ENCODE measurements around a stretch of chr17.

- PRO-cap: no peak
- RRBS: no CpG with 5 or more reads among the region's 5 CpGs
Observed at GRCh38 chr17:74468862-74469379, 2.5 kb downstream of the CD300A start.

GRCh38 chr17:74532057-74532766 lies 937 bp upstream of the CD300LB start:
- PRO-cap: no peak
- RRBS: no CpG with 5 or more reads among the region's 17 CpGs

DNA sequence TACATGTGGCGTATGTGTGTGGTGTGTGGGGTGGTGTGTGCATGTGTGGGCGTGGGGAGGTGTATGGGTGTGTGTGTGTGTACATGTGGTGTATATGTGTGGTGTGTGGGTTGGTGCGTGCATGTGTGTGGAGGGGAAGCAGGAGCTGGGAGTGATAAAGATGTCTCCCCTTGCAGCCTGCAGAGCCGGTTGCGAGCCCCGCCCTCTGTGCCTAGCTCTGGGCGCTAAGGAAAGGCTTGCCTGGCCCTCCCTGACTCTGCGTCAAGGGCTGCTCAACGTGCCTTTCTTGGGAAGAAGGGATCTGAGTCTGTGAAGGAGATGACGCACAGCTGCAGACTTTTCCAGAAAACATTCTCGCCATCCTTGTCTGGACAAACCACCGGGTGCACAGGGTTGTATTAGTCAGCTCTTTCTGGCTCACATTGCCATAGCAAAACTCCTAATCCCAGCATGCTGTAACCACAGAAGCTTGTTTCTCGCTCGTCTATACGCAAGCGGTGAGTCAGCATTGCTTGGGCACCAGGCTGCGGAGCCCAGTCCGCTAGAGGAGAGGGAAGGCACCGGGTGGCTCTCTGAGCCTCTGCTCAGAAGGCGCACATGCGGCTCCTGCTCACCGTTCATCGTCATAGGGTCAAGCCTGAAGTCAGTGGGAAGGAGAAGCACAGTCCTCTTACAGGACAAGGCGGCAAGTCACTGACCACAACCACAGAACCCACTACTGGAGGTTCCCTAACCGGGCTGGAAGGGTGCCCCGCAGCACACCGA lies 22.7 kb downstream of the CD300LD start:
- PRO-cap: bidirectional peak, plus-strand start at position 536 of the sequence, minus-strand start at position 204 of the sequence
- RRBS: no CpG with 5 or more reads among the region's 27 CpGs

DNA sequence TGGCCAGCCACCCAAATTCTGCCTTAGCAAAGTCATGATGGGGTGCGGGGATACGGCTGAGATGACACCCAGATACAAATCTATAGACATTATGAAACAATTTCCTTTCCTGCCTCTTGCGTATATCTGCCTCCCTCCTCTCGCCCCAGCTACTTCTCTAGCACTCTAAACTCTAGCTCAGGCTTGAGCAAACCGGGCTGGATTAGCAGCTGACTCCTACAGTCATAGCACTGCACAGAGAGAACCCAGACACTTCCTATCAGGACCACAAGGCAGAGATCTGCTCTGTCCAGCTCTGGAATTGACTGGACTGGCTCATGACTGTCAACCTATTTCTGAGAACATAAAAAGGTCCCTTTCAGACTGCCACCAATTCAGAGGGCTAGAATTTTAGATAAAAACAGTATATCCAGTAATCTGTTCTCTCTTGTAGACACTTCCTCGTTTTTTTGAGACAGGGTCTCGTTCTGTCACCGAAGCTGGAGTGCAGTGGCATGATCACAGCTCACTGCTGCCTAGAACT lies 22.2 kb downstream of the CD300LF start:
- PRO-cap: no peak
- RRBS: no CpG with 5 or more reads among the region's 8 CpGs

- PRO-cap: no peak
- RRBS: no CpG with 5 or more reads among the region's 10 CpGs
Observed at GRCh38 chr17:74834121-74834407, 25.6 kb downstream of the GRIN2C start.

DNA sequence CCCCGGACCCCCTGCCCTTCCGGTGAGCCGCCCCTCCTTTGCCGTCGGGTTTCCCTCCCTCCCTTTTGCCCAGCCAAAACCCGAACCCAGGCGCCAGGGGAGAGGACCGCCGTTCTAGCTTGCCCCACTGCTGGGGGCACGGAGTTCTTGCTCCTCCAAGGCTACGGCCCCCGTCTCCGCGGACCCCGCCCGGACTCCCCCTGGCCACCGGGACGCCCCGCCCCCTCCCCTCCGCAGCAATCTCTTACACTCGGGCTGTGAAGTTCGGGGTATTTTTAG lies 250 bp downstream of the GRIN2C start:
- PRO-cap: no peak
- RRBS: 27% methylated on average over 6 of the region's 22 CpGs

GRCh38 chr17:74883082-74883837 lies 10.2 kb downstream of the FADS6 start:
- PRO-cap: no peak
- RRBS: no CpG with 5 or more reads among the region's 20 CpGs

DNA sequence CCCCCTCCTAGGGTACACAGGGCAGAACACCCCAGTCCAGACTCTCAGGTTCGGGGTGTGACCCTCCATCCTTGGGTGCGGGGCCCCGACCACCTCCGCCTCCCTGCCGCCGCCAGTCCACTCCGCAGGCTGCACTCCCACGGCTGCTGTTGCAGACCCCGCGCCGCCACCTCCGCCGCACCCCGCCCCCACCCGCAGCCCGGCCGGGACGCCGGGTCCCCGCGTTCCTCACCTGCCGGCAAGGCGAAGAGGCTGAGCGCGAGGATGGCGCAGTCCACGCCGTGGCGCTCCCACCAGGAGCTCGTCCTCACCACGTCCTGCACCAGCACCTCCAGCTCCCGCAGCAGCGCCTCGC lies 336 bp downstream of the FADS6 start:
- PRO-cap: no peak
- RRBS: no CpG with 5 or more reads among the region's 34 CpGs

DNA sequence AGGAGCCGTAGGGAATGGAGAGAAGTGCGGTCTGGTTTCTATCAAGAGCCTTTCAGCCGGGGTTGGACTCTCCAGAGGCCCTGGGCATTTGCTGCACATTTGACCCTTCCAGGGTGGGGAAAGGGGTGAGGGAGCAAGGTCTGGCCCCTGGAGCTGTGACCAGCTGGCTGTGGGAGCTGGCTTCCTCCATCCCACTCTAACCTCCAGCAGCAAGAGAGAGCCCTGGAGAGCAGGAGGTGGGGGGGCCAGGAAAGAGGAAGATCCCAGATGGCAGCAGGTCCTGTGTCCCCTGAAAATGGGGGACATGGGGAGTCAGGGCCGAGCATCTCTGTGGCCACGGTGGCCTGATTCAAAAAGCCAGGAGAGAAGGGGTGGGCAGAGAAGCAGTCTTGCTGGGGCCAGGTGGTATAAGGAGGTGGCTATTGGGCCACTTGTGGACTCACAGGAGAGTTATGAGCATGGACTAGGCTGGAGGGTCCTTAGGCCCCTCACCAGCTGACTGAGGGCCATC lies 1.1 kb downstream of the HID1 start:
- PRO-cap: no peak
- RRBS: no CpG with 5 or more reads among the region's 5 CpGs

- PRO-cap: bidirectional peak, plus-strand start at chr17:74972332, minus-strand start at chr17:74972140
- RRBS: 5% methylated on average over 16 of the region's 50 CpGs
Observed at GRCh38 chr17:74971870-74972548, 550 bp downstream of the HID1 start.

DNA sequence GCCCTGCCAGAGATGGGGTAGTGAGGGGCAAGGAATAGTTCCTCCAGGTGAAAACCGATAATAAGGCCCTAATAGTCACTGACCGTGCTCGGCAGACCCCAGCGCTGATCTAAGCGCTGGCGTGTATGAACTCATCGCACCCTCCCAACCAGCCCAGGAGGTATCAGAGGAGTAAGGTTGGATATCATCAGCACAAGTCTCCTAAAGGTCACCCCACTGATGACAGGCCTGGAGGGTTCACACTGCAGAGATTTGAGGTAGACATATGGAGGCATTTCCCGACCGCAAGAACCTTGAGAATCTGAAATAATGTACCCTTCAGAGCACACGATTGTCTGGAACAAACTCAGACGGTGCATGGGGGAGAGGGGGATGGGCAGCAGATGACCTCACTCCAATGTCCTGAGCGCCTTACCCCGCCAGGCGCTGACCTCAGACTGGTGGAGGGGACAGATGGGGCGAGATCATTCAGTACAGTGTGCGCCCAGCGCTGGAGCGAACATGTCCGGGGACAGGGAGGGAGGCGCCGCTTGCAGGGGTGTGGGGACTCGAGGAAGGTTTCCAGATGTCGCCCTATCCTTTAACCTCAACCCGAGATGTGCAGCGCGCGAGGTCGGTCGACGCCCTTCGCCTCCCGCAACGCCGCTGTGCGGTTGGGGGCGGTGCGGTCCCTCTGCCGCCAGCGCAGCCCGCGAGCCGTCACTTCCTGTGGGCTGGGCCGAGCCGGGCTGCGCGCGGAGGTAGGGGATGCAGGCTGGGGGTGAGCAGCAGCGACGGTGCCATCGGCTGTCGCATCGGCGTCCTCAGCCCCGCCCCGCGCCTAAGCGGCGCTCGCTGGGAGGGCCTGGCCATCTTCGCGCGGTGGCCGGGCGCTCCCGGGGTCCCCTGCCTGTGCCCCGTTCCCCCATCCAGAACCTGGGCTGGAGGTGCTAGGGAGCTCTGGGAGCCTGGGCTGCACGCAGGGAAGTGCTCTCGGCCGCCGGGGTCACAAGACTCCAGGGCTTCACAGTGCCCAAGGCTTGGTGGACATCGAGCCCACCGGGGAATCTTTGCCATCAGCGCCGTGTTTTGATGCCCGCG lies 5.4 kb upstream of the CDR2L start:
- PRO-cap: bidirectional peak, plus-strand start at position 435 of the sequence, minus-strand start at position 439 of the sequence; bidirectional peak, plus-strand start at position 709 of the sequence, minus-strand start at position 649 of the sequence
- RRBS: 28% methylated on average over 3 of the region's 76 CpGs

DNA sequence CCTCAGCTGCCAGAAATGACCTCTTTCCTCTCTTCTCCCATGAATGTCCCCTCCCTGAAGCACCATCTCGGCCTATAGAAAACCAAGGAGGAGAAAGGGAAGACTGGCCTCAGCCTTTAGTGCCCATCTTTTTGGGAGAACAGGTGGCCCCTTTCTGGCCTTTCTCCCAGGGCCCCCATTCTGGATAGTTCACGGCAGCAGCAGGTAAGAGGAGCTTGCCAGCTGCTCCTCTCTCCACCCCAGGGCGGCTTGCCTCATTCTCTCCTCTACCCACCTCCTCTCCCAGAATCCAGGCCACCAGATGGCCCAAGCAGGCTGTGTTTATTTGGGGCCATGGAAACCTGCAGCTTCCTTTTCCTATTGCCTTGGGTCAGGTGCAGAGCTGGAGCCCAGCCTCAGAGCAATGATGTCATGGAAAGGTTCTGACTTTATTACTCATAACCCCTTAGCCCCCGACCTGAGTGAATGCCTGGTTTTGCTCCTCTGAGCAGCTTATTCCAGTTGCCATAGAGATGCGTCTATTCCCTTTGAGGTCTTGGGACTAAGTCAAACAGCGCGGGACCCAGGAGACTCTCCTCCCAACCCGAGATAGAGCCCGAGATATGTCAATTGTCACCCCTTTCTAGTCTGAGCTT lies 1.5 kb upstream of the MRPL58 start:
- PRO-cap: no peak
- RRBS: no CpG with 5 or more reads among the region's 9 CpGs

DNA sequence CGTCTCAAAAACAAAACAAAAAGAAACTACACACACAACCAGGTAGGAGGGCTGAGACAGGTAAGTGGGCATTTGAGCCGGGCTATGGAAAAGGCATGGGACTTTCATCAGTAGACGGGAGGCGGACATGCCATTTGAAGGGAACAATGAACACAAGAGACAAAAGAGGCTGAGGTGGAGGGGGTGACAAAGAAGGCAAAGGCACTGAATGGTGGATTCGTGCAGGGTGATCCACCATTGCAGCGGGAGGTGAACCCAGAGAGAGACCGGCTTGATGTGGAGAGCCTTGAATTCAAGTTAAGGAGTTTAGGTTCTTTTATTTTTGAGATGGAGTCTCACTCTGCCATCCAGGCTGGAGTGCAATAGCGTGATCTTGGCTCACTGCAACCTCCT lies 9.4 kb downstream of the MRPL58 start:
- PRO-cap: no peak
- RRBS: no CpG with 5 or more reads among the region's 8 CpGs

DNA sequence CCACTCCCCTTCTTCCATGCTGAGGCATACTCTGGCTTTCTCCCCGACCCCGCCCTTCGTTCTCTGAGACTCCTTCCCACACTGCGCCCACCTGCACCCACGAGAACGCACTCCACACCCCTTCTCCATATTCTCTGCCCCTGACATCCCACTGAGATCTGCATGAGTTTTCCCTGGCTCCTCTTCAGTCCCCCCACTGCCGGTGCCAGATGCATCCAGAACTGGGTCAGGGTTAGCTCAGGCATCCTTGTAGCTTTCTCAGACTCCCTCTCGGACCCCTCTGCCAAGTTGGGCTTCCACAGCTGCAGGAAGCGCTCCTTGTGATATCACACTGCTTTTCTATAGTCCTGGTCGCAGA lies 709 bp downstream of the KCTD2 start:
- PRO-cap: bidirectional peak, plus-strand start at position 65 of the sequence, minus-strand start at position 65 of the sequence
- RRBS: no CpG with 5 or more reads among the region's 10 CpGs

DNA sequence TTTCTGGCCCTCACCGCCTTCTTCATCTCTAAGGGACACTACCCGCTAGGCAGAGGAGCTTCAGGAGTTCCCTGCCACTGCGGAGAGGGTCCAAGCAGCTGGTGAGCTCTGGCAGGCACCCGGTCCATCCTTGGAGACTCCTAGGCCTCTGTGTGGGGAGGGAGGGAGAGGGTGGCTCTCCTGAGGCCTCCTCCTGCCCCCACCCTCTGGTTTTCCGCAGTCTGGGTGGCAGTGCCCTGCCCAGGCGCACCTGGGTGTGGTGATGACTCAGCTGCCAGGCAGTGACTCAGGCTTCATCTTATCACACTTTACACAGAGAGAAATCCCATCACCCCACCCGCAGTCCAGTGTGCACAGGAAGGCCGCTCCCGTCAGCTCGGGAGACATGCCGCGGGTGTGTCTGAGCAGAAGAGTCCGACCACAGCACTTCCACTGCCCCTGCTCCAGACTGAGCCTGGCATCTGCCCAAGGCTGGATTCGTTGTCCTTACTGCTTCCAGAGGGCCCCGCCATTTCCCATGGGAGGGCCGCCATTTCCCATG lies 7.3 kb downstream of the NT5C start:
- PRO-cap: bidirectional peak, plus-strand start at position 347 of the sequence, minus-strand start at position 154 of the sequence
- RRBS: no CpG with 5 or more reads among the region's 16 CpGs

- PRO-cap: no peak
- RRBS: no CpG with 5 or more reads among the region's 25 CpGs
Observed at GRCh38 chr17:75130026-75130631, 1.4 kb downstream of the NT5C start.

DNA sequence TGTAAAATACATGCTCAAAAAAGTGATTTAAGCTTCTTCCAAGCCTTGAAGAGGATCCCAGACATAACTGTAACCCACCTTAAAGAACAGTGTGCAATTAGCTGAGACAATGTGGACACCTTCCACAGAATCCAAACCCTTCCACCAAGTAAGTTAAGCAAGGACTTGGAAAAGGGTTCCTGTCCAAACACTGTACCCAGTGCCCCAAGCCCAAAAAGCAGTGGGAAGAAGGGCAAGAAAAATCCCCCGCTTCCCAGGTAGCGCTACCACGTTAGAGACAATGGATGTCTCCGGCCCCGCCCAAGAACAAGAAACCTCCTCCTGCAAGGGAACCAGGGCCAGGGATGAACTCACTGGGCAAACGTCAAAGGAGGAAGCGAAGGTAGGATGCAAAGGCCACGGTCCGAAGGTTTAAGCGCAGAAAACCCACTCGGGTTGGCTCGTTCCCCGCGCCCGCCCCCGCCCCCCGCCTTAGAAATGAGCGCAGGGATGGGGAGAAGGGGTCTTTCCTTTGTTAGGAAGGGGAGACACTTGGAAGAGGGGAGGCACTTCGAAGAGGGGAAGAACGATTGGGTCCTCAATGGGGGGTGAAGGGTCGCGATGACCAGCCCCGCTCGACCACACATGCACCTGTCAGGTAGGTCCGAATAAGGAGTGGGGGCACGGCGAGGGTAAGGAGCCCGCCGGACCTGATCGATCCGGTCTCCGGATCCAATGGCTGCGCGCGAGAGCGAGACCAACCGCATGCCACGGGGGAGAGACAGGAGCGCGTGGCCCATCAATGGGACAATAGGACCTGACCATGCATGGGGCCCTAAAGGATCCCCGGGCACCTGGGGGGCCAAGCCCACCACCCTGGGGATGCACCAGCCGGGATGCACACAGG lies 929 bp downstream of the JPT1 start:
- PRO-cap: bidirectional peak, plus-strand start at position 360 of the sequence, minus-strand start at position 308 of the sequence
- RRBS: 2% methylated on average over 2 of the region's 42 CpGs

DNA sequence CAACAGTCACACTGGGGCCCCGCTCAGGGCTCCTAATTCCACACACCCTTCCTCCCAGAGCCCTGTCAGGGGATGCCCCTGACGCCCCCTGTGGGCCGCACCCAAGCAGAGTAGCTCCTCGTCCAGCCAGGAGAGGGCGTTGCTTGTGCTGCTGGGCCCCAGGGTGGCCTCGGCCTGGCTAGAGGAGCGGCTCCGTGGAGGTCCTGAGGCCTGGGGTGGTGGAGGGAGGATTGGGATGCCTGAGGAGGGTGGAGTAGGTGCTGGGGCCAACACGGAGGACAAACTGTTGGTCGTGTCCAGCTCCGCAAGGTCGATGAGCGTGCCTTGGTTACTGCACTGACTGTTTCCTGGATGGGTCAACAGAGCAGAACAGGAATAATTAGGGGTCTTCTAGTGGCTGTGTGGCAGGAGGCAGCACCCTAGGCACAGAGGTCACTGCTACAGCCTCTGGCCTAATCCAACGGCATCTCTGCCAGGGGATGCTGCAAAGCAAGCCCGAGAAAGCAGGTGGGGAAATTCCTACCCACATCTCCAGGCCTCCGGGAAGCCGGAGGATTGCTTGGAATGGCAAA lies 20.6 kb downstream of the GGA3 start:
- PRO-cap: no peak
- RRBS: no CpG with 5 or more reads among the region's 17 CpGs

DNA sequence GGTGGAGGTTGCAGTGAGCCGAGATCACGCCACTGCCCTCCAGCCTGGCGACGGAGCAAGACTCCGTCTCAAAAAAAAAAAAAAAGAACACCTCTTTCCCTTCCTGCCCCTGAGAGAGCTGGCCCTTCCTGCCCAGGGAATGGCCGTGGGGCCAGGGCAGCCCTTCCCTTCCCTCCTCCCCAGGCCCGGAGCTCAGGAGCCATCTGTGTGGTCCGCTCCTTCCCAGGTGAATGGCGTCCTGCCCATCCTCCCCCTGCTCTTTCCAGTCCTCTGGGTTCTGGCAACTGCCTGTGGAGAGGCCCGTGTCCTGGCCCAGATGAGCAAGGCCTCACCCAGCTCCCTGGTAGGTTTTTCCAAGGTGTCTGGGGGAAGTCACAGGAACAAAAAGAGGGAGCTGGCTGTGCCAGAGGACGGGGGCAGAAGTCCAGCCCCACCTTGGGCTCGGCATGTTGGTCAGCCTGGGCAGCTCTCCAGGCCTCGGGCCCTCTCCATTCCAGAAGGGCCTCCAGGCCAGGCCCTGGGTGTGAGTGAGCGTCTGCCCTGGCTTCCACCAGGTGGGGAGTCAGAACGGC lies 25.2 kb downstream of the CASKIN2 start:
- PRO-cap: no peak
- RRBS: no CpG with 5 or more reads among the region's 15 CpGs

GRCh38 chr17:75499509-75500234 lies 15.7 kb downstream of the CASKIN2 start:
- PRO-cap: no peak
- RRBS: no CpG with 5 or more reads among the region's 17 CpGs